Skeletal muscle cell (primary cell): ENCODE data around the genes LGALS12 and RTN3.

GRCh38 chr11:62666271-62667226 is 1.4 kb downstream of the CSKMT start:
- RRBS = no CpG with 5 or more reads among the region's 18 CpGs

- RRBS = 6% methylated on average over 6 of the region's 73 CpGs
Measured at GRCh38 chr11:62687563-62688529, 1.5 kb downstream of the LRRN4CL start.

DNA sequence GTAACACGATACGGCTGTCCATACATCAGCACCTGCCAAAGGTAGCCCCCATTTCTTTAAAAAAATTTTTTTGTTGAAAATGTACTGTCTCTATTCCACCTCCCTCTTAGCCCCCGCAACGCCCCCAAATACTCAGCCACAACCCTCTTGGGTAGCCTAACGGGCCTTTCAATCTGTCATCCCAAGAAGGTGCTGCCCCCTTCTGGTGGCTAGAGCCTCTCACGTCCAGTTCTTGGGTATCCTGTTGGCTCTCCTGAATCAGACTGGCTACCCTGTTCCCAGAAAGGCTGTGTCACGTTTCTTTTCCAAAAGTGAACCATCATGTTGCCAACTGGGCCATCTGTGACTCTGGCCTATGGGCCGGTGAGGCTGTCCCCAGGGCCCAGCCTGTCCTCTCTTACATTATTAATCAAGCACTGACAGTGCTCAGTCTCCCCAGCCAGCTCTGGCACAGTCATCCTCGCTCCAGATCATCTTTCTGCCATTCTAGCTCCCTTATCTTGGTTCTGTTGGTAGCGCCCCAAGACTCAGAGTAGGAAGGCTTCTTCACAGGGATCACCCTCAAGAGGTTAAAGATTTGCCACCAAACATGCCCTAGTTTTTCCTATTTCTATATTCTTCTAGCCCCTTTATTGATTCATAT is 5.5 kb upstream of the LRRN4CL start:
- RRBS = no CpG with 5 or more reads among the region's 10 CpGs

GRCh38 chr11:62713691-62714222 is 6.3 kb downstream of the GNG3 start:
- RRBS = no CpG with 5 or more reads among the region's 5 CpGs

DNA sequence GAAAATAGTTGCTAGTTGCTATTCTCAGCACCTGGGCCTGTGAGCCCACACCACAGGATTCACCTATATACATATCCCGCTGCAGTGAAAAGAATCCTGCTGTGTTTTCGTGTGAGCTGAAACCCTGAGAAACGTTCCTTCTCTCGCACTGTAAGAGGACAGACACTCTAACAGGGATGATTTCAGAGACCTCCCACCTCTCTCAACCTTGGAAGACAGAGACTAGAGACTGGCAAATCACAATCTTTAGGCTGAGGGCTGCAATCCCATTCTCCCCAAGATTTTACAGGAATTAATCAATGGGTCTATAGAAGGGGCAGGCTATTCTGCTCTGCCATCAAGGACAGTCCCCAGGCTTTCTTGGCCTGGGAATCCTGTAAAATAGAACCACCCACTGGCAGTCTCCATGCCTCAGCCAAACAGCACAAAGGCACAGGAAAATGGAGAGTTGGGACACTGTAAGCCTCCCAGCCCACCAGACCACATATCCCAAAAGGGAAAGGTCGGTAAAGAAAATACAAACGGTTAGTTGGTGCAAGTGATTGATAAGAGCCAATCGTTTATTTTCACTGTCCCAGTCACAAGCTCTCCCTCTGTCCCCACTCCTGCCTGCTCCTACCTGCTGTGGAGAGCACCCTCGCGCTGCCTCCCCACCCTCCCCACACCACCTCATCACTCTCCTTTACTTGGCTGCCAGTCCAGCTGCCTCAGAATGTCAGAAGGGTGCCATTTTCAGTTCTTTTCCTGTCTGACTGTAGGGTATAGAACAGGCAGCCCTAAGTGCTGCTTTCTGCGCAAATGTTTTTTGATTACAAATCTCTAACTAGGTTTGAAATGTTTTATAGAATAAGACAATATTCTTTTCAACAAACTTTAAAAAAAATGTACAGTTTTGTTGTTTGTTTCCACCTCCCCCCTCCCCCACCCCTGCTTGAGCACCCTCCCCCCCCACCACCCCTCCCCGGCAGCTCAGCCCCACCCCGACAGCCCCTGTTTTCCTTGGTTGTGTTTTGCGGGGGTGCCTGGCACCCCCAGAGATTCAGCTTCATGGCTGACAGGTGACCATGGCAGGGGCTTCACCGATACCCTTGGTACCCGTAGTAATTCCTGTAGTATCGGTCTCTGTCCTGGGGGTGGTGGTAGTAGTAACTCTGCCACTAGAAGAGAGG is 7.1 kb downstream of the GNG3 start:
- RRBS = no CpG with 5 or more reads among the region's 16 CpGs

- RRBS = no CpG with 5 or more reads among the region's 10 CpGs
Measured at GRCh38 chr11:62727827-62728000, 457 bp upstream of the HNRNPUL2 start.

- RRBS = no CpG with 5 or more reads among the region's 1 CpG
Measured at GRCh38 chr11:62752563-62753040, 1.4 kb downstream of the ZBTB3 start.

- RRBS = no CpG with 5 or more reads among the region's 10 CpGs
Measured at GRCh38 chr11:62824138-62824807, 7.6 kb downstream of the STX5 start.

DNA sequence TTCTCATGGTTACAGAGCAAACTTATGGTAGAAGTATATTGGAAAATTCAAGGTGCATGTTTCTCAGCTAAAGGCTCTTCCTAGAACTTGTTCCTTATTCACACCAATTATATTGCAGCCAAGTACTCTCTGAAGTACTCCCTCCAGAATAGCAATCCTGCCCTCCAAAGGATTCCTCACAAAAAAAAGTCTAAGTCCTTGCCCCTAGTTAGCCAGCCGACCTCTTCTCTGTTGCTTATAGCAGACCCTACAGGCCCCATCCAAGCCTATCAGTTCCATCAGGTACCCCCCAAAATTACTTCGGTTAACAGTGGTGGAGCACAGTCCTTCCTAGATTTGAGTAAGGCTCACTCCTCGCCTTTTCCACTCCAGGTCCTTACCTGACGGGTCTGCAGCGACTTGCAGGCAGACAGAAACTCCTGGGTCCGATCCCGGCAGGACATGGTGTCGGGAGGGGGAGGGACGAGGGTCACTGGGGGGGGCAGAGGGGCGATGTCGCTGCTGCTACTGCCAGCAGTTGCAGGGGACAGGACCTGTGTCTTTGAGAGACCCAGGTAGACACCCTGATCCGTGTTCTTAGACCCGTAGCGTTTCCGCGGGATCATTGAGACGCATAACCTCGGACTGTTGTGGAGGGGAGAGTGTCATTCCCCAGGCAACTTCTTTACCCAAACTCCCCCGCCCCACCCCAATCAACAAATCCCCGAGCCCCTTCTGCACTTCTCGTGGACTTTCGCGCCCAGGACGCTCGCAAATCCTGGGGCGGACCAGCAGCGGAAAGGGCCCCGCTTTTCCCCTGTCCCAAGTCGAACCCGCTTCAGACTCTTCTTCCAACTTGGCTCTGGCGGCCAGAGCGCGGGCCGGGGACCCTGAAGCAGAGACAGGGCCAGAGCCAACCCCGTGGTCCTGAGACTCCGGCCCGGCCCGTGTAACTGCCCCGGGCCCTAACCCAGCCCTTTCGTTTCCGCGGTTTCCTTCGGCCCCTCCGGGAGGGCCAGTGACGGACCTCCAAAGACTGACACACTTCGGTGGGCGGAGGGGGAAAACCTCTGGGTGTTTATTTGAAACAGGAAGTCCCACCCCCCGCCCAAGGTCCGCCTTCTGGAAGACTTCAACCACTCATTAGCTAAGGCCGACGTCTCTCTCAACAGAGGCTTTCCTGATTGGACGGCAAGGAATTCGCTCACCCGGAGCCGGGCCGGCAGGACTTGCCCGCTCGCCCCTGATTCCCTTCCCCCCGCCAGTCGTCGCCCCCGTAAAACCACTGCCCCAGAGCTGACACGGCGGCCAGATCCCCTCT is 762 bp downstream of the STX5 start:
- RRBS = 1% methylated on average over 9 of the region's 64 CpGs

- RRBS = no CpG with 5 or more reads among the region's 7 CpGs
Measured at GRCh38 chr11:62851219-62851937, 12.0 kb upstream of the WDR74 start.

DNA sequence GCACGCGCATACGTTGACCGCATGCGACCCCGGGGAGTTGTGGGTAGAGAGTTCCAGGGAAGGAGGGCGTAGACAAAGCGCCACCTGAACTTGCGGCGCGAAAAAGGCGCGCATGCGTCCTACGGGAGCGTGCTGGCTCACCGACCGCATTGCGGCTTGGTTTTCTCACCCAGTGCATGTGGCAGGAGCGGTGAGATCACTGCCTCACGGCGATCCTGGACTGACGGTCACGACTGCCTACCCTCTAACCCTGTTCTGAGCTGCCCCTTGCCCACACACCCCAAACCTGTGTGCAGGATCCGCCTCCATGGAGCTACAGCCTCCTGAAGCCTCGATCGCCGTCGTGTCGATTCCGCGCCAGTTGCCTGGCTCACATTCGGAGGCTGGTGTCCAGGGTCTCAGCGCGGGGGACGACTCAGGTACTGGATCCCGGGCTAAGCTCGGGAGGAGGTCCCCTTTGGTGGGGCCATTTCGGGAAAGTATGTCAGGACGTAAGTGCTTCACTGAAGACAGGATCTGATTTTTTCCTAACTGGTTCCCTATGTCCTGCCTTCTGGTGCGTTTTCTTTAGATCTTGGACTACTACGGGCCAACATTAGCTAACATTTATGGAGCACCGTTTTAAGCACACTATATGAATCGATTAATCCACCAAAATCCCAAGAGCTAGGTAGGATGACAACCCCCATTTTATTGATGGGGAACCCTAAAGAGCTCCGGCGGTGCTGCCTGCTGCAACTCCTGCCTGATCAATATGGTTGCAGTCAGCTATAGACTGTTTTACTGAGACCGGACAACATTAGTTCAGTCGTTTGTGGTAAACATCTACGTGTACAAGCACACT is 16.8 kb upstream of the WDR74 start:
- RRBS = 4% methylated on average over 9 of the region's 49 CpGs

DNA sequence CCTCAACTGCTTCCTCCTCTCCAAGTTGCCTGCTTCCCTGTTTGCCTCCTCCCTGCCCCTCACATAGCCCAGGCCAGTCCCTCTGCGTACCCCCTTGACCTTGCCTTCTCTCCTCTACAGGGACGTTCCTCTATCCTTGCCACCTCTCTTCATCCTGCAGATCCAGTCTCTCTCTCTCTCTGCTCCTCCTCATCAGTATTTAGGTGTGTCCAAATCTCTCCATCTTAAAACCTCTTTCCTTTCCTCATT is 14.6 kb downstream of the SLC22A8 start:
- RRBS = no CpG with 5 or more reads among the region's 2 CpGs

DNA sequence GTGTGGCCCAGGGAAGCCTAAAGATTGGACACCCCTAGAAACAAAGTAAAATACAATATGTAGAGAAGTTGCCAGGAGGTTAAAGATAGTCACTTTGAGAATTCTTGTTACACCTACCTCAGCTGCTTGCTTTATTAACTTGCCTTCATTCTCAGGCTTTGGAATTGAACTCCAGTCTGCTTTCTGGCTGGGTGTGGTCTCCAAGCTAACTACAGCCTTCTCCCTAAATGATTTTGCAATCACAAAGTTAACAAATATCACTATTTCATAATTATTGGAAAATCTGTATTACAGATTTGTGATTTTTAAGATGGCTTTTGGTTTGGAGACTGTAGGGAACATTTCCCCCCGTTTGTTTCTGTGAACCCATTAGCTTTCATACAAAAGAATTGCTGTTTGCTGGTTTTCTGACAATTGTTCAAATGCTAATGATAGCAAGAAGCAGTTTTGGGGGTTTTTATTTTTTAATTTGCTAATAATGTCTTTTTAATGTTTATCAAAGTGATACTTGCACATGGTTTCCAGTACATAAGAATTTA is 2.1 kb downstream of the PLAAT5 start:
- RRBS = no CpG with 5 or more reads among the region's 1 CpG

- RRBS = 50% methylated on average over 2 of the region's 21 CpGs
Measured at GRCh38 chr11:63505692-63506560, at the start of gene LGALS12. Gene LGALS12, plus strand, starts transcription at chr11:63506084.

- RRBS = no CpG with 5 or more reads among the region's 9 CpGs
Measured at GRCh38 chr11:63532889-63533770, 3.5 kb upstream of the PLAAT4 start.

GRCh38 chr11:63560554-63561257 is 2.5 kb downstream of the PLAAT2 start:
- RRBS = no CpG with 5 or more reads among the region's 7 CpGs

- RRBS = no CpG with 5 or more reads among the region's 6 CpGs
Measured at GRCh38 chr11:63608917-63609378, 5.3 kb downstream of the PLAAT3 start.

DNA sequence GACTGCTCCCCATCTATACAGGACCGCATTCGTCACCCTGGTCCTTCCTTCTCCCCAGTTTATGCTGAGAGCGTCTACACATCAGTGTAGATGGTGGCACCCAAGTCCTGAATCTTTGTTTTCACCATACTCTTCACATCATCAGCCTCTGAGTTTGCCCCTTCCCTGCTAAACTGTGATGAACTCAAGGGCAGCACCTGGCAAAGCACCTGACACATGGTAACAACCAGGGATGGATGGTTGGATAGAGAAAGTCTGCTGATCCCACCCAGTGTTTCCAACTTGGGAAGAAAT is 8.6 kb upstream of the PLAAT3 start:
- RRBS = no CpG with 5 or more reads among the region's 3 CpGs

GRCh38 chr11:63681004-63682284 is at the start of gene RTN3:
Gene RTN3, plus strand, starts transcription at chr11:63681500.
- RRBS = no CpG with 5 or more reads among the region's 87 CpGs